Mesenchymal stem cell of Wharton's jelly (primary cell): ENCODE measurements around a stretch of chr2.

DNA sequence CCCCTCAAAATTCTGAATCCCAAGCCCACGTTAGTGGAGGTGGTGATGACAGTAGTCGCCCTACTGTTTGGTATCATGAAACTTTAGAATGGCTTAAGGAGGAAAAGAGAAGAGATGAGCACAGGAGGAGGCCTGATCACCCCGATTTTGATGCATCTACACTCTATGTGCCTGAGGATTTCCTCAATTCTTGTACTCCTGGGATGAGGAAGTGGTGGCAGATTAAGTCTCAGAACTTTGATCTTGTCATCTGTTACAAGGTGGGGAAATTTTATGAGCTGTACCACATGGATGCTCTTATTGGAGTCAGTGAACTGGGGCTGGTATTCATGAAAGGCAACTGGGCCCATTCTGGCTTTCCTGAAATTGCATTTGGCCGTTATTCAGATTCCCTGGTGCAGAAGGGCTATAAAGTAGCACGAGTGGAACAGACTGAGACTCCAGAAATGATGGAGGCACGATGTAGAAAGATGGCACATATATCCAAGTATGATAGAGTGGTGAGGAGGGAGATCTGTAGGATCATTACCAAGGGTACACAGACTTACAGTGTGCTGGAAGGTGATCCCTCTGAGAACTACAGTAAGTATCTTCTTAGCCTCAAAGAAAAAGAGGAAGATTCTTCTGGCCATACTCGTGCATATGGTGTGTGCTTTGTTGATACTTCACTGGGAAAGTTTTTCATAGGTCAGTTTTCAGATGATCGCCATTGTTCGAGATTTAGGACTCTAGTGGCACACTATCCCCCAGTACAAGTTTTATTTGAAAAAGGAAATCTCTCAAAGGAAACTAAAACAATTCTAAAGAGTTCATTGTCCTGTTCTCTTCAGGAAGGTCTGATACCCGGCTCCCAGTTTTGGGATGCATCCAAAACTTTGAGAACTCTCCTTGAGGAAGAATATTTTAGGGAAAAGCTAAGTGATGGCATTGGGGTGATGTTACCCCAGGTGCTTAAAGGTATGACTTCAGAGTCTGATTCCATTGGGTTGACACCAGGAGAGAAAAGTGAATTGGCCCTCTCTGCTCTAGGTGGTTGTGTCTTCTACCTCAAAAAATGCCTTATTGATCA is 16.4 kb downstream of the MSH6 start:
- CAGE, long polyA plus RNA, result no peak

DNA sequence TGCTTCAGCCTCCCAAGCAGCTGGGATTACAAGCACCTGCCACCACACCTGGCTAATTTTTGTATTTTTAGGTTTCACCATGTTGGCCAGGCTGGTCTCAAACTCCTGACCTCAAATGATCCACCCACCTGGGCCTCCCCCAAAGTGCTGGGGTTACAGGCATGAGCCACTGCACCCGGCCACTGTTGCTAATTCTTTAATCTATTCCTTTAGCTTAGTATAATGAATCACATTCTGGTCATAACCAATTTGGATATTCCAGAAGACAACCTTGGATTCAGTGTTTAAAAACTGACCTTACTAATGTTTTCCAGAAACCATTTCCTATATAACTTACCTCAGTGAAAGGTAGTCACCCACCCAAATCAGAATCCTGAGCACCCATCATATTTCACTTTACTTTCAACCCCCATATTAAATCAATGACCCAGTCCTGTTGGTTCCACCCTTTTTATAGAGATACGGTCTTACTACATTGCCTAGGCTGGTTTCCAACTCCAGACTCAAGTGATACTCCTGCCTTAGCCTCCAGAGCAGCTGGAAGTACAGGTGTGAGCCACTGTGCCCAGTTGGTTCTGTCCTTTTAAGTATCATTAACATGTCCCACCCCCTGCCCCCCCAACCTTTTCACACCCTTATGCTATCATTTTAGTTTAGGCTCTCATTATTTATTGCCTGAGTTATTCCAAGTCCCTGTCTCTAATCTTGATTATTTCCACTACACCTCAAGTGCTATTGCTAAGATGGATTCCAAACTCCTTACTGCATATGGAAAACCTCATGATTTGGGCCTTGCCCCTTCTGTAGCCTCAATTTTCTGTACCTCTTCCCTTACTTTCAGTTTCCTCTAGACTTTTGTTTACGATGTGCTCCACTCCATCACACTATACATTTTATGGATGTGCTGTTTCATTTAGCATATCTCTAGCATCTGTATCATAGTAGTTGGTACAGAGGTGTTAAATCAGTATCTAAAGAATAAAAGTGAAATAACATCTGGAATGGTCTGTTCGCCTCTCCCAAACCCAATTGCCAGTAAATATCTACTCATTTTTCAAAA is 28.7 kb downstream of the MSH6 start:
- CAGE, long polyA plus RNA, result no peak

DNA sequence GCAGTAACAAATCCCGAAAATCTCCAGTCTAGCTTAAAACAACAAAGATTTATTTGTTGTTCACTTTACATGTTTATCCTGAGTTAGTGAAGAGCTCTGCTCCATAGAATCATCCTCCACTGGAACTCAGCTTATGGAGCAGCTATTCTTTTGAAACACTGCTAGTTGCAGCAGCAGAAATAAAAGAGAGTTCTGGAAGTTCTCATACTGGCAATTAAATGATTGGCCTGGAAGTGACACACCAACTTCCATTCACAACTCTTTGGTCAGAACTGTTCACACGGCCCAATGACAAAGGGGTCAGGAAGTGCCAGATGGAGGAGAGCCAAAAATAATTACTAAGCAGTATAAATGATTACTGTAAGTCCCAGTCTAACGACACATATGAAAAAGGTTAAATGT is 39.1 kb downstream of the FBXO11 start:
- CAGE, long polyA plus RNA, result no peak

- CAGE, long polyA plus RNA, result no peak
Measured at GRCh38 chr2:48248558-48248974, 65.9 kb upstream of the FOXN2 start.

- CAGE, long polyA plus RNA, result no peak
Measured at GRCh38 chr2:48353186-48353458, 38.6 kb downstream of the FOXN2 start.

- CAGE, long polyA plus RNA, result no peak
Measured at GRCh38 chr2:48397727-48398223, 42.8 kb upstream of the PPP1R21 start.

GRCh38 chr2:48459465-48460424 is 19.2 kb downstream of the PPP1R21 start:
- CAGE, long polyA plus RNA, result no peak

GRCh38 chr2:48462261-48463197 is 22.0 kb downstream of the PPP1R21 start:
- CAGE, long polyA plus RNA, result no peak

GRCh38 chr2:48463198-48464565 is 23.1 kb downstream of the PPP1R21 start:
- CAGE, long polyA plus RNA, result no peak

GRCh38 chr2:48510246-48510795 is 19.6 kb upstream of the STON1 start:
- CAGE, long polyA plus RNA, result no peak

GRCh38 chr2:49306925-49307286 is 152.6 kb upstream of the FSHR start:
- CAGE, long polyA plus RNA, result no peak

- CAGE, long polyA plus RNA, result no peak
Measured at GRCh38 chr2:53739110-53739402, 28.5 kb upstream of the CHAC2 start.

DNA sequence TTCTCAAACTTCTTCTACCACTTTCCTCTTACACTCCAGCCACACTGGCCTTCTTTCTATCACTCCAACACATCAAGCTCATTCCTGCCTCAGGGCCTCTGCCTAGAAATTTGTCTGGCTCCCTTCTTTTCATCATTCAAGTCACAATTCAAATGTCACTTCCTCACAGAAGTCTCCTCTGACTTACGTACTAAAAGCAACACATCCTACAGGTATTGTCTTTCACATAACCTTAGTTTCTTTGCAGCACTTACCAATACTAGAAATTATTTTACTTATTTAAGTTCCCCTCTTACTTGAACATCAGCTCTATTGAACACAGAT is 1.8 kb downstream of the ASB3 start:
- CAGE, long polyA plus RNA, result no peak

DNA sequence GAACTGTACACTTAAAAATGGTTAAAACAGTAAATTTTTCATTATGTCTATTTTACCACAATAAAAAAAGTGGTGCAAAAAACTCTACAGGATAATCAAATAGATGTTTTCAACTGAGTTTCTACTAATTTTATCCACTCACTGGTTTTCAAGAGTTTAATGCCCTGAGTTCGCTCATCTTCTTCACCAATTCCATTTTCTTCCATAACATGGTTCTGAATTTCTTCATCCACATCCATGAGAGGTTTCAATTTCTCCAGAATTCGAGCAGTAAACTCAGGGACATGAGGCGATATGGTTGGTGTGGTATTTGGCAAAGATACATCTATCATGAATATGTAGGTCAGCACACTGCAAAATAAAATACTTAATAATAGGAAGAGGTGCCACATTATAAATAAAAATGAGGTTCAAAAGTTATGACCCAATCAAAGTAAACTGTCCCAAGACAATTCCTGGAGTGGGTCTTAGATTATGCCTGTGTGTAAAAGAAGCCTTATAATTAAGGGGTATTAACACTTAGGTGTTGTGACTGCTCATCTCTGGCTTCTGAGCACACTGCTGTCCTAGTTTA is 27.4 kb upstream of the GPR75 start:
- CAGE, long polyA plus RNA, result no peak

DNA sequence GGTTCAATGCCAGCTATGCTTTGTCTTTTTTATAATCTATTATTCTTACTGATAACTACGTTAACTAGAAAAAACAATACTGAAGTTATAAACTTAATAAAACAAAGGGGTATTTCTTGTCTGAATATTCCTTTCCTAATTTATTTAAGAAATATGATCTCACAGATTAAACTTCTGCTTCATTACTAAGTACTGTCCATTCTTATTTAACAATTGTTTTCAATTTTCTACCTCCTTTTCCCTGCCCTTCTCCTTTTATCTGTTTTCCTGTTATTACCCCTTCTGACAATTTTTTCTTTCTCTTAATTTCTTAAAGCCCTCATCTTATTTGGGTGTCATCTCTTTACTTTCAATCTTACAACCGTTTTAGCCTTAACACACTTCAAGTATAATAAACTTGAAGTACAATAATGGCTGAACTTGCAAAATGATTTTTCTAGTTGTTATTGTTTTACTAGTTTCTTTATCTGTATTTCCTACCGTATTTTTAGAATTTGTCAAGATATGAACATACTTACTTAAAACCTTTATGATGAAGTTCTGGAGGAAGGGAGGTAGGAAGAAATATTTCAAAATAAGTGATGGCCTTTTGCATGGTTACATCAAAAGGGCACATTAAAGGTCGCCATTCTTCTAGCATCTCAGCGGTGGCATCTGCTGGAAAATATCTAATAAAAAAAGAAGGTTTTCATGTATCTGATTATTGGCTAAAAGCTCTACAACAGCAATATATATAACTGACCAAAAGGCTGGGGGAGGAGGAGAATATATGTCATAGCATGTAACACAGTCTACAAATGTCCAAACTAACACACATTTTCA is 33.7 kb downstream of the PSME4 start:
- CAGE, long polyA plus RNA, result no peak

GRCh38 chr2:53982986-53983582 is 12.2 kb downstream of the ACYP2 start:
- CAGE, long polyA plus RNA, result no peak

- CAGE, long polyA plus RNA, result no peak
Measured at GRCh38 chr2:53994600-53995270, 23.8 kb downstream of the ACYP2 start.

- CAGE, long polyA plus RNA, result no peak
Measured at GRCh38 chr2:54092935-54093515, 122.1 kb downstream of the ACYP2 start.

DNA sequence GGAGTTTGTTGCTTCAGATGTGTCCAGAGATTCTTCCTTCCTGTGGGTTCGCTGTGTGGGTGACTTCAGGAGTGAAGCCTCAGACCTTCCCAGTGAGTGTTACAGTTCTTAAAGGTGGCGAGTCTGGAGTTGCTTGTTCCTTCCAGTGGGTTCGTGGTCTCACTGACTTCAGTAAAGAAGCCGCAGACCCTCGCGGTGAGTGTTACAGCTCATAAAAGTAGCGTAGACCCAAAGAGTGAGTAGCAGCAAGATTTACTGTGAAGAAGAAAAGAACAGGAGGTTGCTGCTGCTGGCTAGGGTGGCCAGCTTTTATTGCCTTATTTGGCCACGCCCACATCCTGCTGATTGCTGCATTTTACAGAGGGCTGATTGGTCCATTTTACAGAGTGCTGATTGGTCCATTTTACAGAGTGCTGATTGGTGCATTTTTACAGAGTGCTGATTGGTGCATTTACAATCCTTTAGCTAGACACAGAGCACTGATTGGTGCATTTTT is 34.0 kb upstream of the SPTBN1 start:
- CAGE, long polyA plus RNA, result no peak

DNA sequence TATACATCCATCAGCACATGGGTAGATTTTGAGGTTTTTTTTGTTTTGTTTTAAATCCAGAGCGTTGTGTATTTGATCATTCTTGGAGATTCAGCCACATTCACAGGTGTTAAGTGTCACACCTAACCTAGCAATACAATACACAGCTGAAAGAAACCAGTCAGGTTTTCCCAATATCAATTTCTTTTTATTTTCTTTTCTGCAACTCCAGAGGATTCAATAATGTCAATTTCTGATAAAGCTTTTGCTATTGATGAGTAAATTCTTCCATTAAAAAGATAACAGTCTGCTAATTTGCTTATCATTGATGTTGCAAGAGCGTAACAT is 119.0 kb downstream of the SPTBN1 start:
- CAGE, long polyA plus RNA, result no peak